Endothelial cell of umbilical vein (primary cell): ENCODE results near the gene VAV2.

DNA sequence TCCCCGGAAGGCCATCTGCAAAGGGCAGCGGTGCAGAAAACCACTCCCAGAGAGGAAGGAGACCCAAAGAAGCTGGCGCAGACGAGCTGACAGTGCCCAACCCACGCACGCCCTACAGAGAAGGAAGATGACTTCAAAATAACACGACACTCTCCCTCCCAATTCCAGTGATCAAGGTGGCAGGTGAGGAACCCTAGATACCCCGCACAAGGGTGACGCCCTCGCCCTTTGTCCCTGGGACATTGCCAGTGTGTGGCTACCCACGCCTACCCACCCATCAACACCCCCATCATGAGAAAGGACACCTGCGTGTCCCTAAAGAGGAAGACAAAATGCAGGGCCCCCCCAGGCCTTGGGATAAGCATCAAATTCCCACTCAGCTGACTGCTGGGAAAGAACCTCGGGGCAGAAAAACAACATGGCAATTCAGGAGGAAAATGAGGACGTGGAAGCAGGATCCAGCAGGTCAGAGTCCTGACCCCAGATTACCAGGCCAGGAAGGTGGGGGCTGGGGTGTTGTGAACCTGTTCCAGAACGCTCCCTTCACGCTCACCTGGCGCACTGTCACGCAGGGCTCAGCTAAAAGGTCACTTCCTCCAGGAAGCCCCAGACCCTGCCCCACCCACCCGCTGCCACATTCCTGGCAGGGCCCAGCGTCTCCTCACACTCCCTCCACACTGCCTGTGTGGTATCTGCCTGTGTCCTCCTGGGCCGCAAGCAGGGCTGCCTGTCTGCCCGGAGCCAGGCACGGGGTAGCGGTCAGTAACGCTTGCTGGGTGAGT is 18.4 kb downstream of the VAV2 start:
- PRO-cap, result no peak
CAGE:
- cytosol, long polyA minus RNA, result no peak
- cytosol, long polyA plus RNA, result no peak
- long polyA plus RNA, result no peak
- nucleus, long polyA minus RNA, result no peak
- nucleus, long polyA plus RNA, result no peak

DNA sequence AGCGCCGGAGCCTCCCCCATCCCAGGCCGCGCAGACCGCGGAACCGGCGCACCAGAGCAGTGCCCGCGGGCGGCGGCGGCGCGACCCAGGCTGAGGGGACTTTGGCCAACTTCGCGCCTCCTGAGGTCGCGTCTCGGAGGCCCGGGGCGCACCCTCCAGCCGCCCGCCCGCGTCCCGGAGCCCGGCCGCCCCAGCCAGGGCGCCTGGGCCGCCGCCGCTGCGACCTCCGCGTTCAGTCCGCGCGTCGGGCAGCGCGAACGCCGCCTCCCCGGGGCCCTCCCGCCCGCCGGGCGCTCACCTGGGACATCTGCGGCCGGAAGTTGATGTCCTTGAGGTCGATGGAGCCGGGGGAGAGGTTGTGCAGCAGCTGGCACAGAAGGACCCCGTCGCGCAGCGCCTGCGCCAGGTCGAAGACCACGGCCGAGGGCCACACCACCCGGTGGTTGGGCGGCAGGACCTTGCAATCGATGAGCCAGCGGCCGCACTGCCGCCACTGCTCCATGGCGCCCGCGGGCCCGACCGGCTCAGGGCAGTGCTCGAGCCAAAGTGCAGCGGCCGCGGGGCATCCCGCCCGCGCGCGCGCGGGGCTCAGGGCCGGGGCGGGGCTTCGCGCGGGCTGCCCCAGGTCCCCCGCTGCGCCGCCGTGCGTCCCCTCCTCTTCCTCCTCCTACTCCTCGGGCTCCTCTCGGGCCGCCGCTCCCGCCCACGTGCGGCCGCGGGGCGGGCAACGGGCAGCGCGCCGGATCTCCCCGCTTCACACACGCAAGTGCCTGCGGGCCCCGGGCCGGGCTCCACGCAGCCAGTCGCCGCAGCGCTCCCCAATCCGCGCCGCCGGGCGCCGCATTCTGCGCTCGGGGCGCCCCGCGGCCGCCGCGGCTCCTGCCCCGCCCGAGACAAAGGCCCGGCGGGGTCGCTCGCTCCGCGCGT is at the start of gene VAV2:
VAV2 (minus strand) TSS at position 548 of the 927 bp plus-strand sequence.
- PRO-cap, result bidirectional peak, plus-strand start at position 231 of the sequence, minus-strand start at position 45 of the sequence; bidirectional peak, plus-strand start at position 710 of the sequence, minus-strand start at position 548 of the sequence
CAGE:
- cytosol, long polyA minus RNA, result start-site peak on the minus strand centred at position 578 of the sequence, 63 bp wide, 24 reads
- cytosol, long polyA plus RNA, result no peak
- long polyA plus RNA, result no peak
- nucleus, long polyA minus RNA, result start-site peak on the minus strand centred at position 615 of the sequence, 136 bp wide, 505 reads
- nucleus, long polyA plus RNA, result start-site peak on the minus strand centred at position 544 of the sequence, 13 bp wide, 41 and 34 reads in 2 replicates

GRCh38 chr9:134066052-134066905 is 1.5 kb downstream of the BRD3 start:
- PRO-cap, result bidirectional peak, plus-strand start at chr9:134066180, minus-strand start at chr9:134065868
CAGE:
- cytosol, long polyA minus RNA, result no peak
- cytosol, long polyA plus RNA, result no peak
- long polyA plus RNA, result no peak
- nucleus, long polyA minus RNA, result no peak
- nucleus, long polyA plus RNA, result no peak

GRCh38 chr9:134169488-134170270 is 33.8 kb downstream of the WDR5 start:
- PRO-cap, result no peak
CAGE:
- cytosol, long polyA minus RNA, result no peak
- cytosol, long polyA plus RNA, result no peak
- long polyA plus RNA, result no peak
- nucleus, long polyA minus RNA, result no peak
- nucleus, long polyA plus RNA, result no peak

- PRO-cap, result no peak
CAGE:
- cytosol, long polyA minus RNA, result no peak
- cytosol, long polyA plus RNA, result no peak
- long polyA plus RNA, result no peak
- nucleus, long polyA minus RNA, result no peak
- nucleus, long polyA plus RNA, result no peak
Observed at GRCh38 chr9:134175908-134176644, 40.2 kb downstream of the WDR5 start.

DNA sequence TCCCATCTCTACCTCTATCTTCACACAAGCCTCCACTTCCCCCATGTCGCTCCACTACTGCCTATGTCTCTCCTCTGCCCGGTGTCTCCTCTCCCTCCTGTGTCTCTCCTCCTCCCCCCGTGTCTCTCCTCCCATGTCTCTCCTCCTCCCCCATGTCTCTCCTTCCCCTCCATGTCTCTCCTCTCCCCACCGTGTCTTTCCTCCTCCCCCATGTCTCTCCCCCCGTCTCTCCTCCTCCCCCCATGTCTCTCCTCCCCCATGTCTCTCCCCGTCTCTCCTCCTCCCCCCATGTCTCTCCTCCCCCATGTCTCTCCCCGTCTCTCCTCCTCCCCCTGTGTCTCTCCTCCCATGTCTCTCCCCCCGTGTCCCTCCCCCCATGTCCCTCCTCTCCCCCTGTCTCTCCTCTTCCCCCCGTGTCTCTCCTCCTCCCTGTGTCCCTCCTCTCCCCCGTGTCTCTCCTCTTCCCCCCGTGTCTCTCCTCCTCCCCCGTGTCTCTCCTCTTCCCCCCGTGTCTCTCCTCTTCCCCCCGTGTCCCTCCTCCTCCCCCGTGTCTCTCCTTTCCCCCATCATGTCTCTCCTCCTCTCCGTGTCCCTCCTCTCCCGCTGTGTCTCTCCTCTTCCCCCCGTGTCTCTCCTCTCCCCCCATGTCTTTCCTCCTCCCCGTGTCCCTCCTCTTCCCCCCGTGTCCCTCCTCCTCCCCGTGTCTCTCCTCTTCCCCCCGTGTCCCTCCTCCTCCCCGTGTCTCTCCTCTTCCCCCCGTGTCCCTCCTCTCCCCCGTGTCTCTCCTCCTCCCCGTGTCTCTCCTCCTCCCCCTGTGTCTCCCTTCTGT is 41.1 kb downstream of the WDR5 start:
- PRO-cap, result no peak
CAGE:
- cytosol, long polyA minus RNA, result no peak
- cytosol, long polyA plus RNA, result no peak
- long polyA plus RNA, result no peak
- nucleus, long polyA minus RNA, result no peak
- nucleus, long polyA plus RNA, result no peak

GRCh38 chr9:134210677-134211597 is 75.1 kb downstream of the WDR5 start:
- PRO-cap, result no peak
CAGE:
- cytosol, long polyA minus RNA, result no peak
- cytosol, long polyA plus RNA, result no peak
- long polyA plus RNA, result no peak
- nucleus, long polyA minus RNA, result no peak
- nucleus, long polyA plus RNA, result no peak

DNA sequence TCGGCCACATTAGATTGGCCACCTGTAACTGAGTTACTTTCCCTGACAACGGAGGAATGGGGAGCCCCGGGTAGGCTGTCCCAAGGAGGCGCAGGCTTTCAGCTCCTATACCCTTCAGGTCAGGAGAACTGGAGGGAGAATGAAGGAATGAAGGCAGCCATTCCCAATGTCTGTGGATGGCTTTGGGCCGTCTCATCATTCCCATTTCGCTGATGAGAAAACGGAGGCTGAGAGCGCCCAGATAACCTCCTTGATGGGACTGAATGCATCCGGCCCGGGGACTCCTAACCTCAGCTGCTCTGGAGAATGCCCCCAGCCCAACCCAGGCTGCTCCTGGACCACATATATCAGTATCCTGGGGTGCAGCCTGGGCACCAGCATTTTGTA is 81.0 kb downstream of the WDR5 start:
- PRO-cap, result no peak
CAGE:
- cytosol, long polyA minus RNA, result no peak
- cytosol, long polyA plus RNA, result no peak
- long polyA plus RNA, result no peak
- nucleus, long polyA minus RNA, result no peak
- nucleus, long polyA plus RNA, result no peak

DNA sequence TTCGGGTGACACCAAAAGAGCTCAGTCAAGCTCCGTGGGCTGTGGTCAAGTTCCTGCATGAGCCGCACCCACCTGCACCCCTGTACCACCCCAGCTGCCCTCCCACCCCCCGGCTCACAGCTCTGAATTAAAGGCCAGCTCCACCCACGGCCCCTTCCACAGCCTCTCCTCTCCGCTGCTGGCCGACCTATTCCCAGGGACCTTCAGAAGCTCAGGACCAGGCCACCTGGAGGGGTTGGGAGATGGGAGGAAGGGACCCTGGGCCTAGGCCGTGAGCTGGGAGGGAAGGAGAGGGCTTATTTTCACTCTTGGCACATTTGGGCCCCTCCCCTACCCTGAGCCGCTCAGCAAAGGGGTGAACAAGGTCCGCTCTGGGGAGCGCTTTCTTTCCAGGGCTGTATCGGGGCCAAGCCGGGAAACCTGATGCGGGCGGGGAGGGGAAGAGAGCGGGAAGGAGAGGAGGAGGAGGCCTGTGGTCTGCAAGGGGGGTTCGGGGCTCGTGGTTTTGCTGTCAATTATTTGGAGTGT is 62.8 kb upstream of the RXRA start:
- PRO-cap, result no peak
CAGE:
- cytosol, long polyA minus RNA, result no peak
- cytosol, long polyA plus RNA, result no peak
- long polyA plus RNA, result no peak
- nucleus, long polyA minus RNA, result no peak
- nucleus, long polyA plus RNA, result no peak

DNA sequence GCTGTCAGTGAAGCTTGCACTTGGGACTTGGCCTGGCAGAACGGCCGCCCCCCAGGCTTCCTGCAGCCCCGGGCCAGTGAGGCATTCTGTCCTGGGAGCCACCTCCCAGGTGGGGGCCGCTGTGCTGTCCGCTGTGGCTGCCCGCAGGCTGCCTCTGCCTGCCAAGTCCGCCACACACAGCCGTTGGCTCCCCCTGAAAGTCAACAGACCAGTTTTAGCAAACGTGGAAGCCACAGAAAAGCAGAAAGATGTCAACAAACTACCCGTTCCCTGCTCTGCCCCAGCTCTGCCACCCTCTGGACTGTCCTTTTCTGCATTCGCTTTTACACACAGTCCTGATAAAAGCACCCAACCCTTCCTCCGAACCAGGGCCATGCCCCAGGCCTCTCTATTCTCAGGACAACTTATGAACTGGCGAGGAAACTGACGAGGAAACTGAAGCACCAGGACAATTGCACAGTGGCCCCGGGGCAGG is 39.6 kb upstream of the RXRA start:
- PRO-cap, result no peak
CAGE:
- cytosol, long polyA minus RNA, result no peak
- cytosol, long polyA plus RNA, result no peak
- long polyA plus RNA, result no peak
- nucleus, long polyA minus RNA, result no peak
- nucleus, long polyA plus RNA, result no peak

DNA sequence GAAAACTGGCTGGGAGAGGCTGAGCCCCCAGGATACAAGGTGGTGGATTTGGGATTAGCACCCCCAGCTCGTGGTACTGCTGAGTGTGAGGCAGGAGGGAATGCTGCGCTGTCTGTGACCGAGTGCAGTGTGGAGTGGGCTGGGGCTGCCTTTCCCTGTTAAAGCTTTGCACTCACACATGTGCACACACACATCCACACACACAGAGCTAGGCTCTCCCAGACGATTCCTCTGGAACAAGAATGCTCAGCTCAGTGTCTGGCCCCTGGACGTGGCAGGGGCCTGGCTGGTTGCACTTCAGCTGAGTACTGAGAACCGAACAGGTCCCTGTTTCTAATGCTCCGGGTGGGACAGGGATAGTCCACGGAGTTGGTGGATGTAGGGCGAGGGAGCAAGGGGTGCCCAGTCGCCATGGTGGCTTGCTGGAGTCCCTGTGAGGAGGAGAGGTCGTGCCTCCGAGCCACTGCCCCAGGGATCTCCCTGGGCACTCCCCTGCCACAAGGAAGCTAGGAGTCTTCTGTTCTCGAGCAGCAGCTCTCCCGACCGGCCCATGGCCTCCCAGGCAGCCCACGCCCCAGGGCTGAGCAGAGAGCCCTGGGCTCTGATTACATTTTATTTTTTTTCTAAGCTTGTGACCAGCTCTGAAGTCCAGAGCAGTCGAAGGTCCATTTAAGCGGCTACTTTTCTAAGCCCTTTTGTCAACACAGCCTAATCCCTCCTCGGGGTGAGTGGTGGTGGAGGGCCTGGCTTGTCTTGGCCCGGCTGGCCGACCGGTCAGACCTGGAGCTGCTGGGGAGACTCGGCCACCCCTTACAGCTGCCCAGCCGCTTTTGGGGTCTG is 1.9 kb downstream of the RXRA start:
- PRO-cap, result no peak
CAGE:
- cytosol, long polyA minus RNA, result no peak
- cytosol, long polyA plus RNA, result no peak
- long polyA plus RNA, result no peak
- nucleus, long polyA minus RNA, result no peak
- nucleus, long polyA plus RNA, result no peak

GRCh38 chr9:134356477-134357559 is 30.6 kb downstream of the RXRA start:
- PRO-cap, result no peak
CAGE:
- cytosol, long polyA minus RNA, result no peak
- cytosol, long polyA plus RNA, result no peak
- long polyA plus RNA, result no peak
- nucleus, long polyA minus RNA, result no peak
- nucleus, long polyA plus RNA, result no peak

GRCh38 chr9:134373868-134374340 is 47.6 kb downstream of the RXRA start:
- PRO-cap, result no peak
CAGE:
- cytosol, long polyA minus RNA, result no peak
- cytosol, long polyA plus RNA, result no peak
- long polyA plus RNA, result no peak
- nucleus, long polyA minus RNA, result no peak
- nucleus, long polyA plus RNA, result no peak

DNA sequence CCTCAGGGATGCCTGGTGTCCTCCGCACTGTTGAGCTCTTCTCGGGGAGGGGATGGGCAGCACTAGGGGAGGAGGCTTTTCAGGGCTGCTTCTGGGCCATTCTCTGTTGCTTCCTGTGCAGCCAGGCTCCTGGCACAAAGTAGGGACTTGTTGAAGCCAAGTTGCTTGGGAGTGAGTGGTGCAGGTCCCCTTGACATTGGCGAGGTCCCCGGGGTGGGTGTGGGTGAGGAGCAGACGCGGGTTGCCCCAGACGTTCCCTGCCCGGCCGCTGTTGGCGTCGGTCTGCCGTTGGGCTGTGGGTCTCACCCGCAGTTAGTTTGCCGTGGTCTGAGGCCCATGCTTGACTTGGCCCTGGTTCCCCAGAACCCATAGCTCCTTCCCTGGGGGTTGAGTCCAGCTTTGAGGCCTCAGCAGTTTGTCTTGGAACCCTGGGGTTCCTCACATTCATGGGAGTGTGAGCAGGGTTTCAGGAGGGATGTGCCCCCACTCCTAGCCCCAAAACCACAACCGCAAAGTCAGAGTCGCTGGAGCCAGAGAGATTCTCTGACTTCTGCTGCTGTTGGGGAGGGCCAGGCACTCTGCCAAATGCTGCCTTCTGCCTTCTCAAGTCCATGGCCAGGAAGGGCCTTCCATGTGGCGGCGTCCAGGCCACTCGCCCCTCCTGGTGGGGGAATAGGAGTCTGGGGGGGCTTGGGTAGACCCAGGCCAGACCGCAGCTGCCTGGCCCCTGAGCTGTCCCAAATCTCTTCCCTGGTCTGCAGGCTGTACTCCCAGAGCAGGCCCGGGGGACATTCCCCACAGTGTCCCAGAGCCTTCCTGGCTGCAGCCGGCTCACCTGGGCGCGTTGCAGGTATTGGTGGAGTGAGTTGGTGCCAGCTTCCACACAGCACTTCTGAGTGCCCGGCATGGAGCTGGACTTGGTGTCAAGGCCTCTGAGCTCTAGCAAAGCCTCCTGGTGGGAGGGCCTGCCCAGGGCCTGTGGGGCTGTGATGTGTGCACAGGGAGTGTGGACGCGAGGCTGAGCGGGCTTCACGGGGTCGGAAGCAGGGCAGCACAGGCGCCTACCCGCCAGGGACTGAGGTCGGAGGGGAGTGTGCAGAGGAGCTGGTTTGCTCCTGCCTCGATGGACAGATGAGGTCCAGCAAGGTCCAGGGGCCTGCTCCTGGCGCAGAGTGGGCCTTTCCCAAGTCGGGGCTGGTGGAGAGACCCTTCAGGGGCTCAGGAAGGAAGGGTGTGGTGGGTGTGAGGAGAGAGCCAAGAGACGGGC is 77.8 kb downstream of the RXRA start:
- PRO-cap, result no peak
CAGE:
- cytosol, long polyA minus RNA, result no peak
- cytosol, long polyA plus RNA, result no peak
- long polyA plus RNA, result no peak
- nucleus, long polyA minus RNA, result no peak
- nucleus, long polyA plus RNA, result no peak

DNA sequence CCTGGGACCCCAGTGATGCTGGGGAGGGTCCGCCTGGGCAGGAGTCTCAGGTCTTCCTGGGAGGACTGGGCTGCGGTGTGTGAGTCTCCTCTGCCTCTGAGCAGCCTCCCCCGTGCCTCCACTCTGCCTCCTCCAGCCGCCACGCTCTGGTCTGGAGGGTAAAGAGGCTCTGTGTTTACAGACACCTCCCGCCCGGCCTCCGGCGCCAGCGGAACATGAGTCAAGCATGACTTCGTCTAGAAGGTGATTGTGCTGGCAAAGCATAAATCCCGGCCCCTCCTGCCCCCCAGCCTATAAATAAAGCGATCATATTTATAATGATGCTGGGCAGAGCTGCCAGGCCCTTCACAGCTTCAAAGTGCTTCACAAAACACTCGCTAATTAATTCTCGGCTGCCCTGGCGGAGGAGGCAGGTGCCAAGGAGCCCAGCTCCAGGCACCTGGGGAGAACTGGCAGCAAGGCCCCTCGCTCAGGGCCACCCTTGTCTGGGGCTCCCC is 87.6 kb downstream of the RXRA start:
- PRO-cap, result bidirectional peak, plus-strand start at position 309 of the sequence, minus-strand start at position 153 of the sequence
CAGE:
- cytosol, long polyA minus RNA, result no peak
- cytosol, long polyA plus RNA, result no peak
- long polyA plus RNA, result no peak
- nucleus, long polyA minus RNA, result no peak
- nucleus, long polyA plus RNA, result no peak

- PRO-cap, result no peak
CAGE:
- cytosol, long polyA minus RNA, result no peak
- cytosol, long polyA plus RNA, result no peak
- long polyA plus RNA, result no peak
- nucleus, long polyA minus RNA, result no peak
- nucleus, long polyA plus RNA, result no peak
Observed at GRCh38 chr9:134420765-134421366, 94.6 kb downstream of the RXRA start.

DNA sequence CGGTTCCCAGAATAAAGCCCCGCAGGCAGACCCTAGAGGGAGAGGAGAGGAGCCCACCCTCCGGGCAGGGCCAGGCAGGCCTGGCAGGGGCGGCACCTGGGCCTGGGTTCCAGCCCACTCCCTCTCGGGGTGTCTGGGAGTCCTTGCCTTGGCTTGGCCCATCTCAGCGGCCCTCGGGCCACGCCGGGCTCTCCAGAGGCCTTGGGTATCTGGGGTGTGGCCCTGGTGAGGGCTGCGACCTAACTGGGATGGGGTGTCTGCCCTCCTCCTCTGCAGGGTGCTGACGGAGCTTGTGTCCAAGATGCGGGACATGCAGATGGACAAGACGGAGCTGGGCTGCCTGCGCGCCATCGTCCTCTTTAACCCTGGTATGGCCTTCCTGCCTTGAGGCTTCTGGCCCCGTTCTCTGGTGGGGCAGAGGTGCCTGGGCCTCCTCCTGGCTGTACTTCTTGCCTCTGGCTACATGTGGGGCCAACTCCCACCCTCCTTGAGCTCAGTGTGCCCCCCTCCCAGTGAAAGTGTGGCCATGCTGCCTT is 105.4 kb downstream of the RXRA start:
- PRO-cap, result no peak
CAGE:
- cytosol, long polyA minus RNA, result no peak
- cytosol, long polyA plus RNA, result no peak
- long polyA plus RNA, result no peak
- nucleus, long polyA minus RNA, result no peak
- nucleus, long polyA plus RNA, result no peak

GRCh38 chr9:134433430-134434326 is 107.4 kb downstream of the RXRA start:
- PRO-cap, result no peak
CAGE:
- cytosol, long polyA minus RNA, result no peak
- cytosol, long polyA plus RNA, result no peak
- long polyA plus RNA, result no peak
- nucleus, long polyA minus RNA, result no peak
- nucleus, long polyA plus RNA, result no peak

DNA sequence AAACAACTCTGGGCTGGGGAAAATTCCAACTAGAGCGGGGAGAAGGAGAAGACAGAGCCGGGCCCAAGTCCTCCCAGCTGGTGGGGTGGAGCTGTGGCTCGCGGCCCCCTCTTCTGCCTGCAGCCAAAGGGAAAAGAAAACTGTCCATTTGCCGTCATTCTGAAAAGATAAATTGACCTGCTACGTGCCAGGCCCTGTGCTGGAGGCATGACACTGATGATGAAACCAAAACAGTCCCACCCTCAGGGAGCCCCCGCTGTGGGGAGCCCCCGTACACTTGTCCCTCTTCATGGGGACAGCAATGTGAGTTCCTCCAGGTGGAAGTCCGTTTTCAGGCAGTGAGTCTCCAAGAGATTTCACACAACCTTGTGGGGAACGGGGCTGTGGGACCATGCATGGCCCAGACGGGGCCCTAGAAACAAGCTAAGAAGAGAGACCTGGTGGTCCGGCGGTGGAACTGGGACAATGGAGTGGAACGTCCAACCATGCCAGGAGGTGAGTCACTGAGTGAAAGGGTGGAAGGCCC is 114.8 kb upstream of the COL5A1 start:
- PRO-cap, result no peak
CAGE:
- cytosol, long polyA minus RNA, result no peak
- cytosol, long polyA plus RNA, result no peak
- long polyA plus RNA, result no peak
- nucleus, long polyA minus RNA, result no peak
- nucleus, long polyA plus RNA, result no peak

DNA sequence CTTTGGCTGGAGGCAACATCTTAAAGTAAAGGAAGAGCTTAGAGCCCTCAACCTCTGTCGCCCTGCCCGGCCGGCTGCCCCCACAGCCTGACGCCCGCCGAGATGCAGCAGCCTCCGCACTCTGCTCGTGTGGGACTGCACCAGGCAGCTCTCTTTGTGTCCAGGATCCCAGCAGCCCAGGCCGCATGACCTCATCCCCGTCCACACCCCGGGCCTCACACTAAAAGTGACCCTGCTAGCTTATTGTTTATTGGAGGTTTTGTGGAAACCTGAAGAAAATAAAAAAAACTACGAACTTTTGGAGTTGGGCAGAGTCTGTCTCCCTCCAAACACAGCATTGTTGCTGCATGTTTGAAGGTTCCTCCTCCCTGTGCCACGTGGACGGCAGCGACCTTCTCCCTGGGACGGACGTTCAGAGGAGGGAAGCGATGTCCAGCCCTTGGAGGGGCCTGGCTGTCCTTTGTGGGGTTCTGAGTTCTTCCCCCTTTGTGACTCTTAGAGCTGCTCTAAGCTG is 103.6 kb upstream of the COL5A1 start:
- PRO-cap, result no peak
CAGE:
- cytosol, long polyA minus RNA, result no peak
- cytosol, long polyA plus RNA, result no peak
- long polyA plus RNA, result no peak
- nucleus, long polyA minus RNA, result no peak
- nucleus, long polyA plus RNA, result no peak